ENCODE measurements around the gene COX7A2L.

GRCh38 chr2:40402363-40403202, 49.3 kb downstream of the SLC8A1 start:
- RAMPAGE, long total RNA: no peak
- RRBS: no CpG with 5 or more reads among the region's 5 CpGs

DNA sequence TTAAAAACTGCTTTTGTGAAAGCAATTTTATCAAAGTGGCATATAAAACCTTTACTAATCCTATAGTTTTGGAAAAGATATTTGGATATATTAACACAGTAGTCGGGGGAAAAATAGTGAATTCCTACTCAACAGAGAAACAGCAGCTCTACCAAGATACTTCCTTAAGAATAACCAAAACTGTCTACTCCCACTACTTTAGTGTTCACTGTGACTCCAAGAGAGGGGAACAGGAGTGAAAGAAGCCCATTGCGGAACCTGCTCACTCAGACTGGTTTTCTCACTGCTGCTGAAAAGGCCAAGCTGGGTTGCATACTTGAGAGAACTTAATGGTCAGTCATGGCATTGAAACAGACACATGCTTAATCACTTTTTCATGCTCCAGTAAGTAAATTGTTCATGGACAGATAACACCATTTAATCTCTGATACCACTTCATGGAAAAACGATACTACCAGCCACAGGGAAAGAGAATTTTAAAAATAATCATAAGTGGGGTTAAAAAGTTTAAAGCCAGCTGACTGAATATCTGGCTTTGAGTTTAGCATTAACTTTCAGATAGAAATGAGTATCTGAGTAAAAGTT, 35.7 kb upstream of the SLC8A1 start:
- RAMPAGE, long total RNA: no peak
- RRBS: no CpG with 5 or more reads among the region's 3 CpGs

- RAMPAGE, long total RNA: start-site peak on the plus strand at chr2:40511994-40512027, 19 and 19 reads in 2 replicates; start-site peak on the minus strand at chr2:40512355-40512443, 6,059 and 8,392 reads in 2 replicates
- RRBS: no CpG with 5 or more reads among the region's 20 CpGs
Measured at GRCh38 chr2:40511436-40512934, 60.1 kb upstream of the SLC8A1 start.

DNA sequence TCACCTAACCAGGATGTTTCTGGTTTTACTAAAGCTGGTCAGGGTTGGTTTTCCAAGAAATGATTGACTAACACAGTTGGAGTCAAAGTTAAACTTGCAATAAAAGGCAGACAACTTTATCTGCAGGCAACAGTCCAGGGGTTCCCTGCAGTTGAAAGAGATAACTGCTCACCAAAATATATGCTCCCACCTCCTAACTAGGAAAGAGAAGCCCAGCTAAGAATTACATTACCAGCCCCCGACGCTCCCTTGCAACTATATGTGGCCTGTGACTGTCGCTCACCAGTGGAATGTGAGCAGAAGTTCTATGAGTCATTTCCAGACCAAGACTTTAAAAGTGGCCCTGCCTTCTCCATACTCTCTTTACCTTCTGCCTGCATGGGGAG, 140.0 kb upstream of the PKDCC start:
- RAMPAGE, long total RNA: no peak
- RRBS: no CpG with 5 or more reads among the region's 3 CpGs

GRCh38 chr2:41921991-41922767, 125.6 kb upstream of the PKDCC start:
- RAMPAGE, long total RNA: no peak
- RRBS: no CpG with 5 or more reads among the region's 9 CpGs

- RAMPAGE, long total RNA: no peak
- RRBS: no CpG with 5 or more reads among the region's 17 CpGs
Measured at GRCh38 chr2:42030041-42030625, 17.7 kb upstream of the PKDCC start.

GRCh38 chr2:42116556-42116942, 52.6 kb upstream of the EML4 start:
- RAMPAGE, long total RNA: no peak

DNA sequence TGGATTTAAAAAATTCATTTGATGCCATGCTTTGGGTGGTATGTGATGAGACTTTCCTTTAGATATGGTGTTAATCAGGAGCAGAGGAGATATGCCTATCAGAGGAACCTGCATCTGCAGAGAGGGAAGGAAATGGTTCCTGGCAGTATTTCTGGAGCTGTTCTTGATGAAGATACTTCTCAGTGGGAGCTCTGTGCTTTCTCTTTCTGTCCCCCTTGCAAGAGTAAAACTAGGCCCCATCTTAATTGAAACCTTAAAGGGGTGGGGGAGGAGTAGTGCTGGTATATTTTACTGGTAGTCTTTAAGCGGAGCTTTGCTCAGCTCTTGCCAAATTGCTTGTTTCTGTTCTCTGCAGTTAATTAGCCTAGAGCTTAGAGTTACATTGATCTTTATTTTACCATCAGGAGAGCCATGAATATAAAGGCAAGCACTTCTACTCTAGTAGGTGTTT, 2.5 kb downstream of the EML4 start:
- RAMPAGE, long total RNA: no peak
- RRBS: no CpG with 5 or more reads among the region's 1 CpG

GRCh38 chr2:42267140-42267768, 93.8 kb downstream of the COX7A2L start:
- RAMPAGE, long total RNA: no peak
- RRBS: no CpG with 5 or more reads among the region's 1 CpG

DNA sequence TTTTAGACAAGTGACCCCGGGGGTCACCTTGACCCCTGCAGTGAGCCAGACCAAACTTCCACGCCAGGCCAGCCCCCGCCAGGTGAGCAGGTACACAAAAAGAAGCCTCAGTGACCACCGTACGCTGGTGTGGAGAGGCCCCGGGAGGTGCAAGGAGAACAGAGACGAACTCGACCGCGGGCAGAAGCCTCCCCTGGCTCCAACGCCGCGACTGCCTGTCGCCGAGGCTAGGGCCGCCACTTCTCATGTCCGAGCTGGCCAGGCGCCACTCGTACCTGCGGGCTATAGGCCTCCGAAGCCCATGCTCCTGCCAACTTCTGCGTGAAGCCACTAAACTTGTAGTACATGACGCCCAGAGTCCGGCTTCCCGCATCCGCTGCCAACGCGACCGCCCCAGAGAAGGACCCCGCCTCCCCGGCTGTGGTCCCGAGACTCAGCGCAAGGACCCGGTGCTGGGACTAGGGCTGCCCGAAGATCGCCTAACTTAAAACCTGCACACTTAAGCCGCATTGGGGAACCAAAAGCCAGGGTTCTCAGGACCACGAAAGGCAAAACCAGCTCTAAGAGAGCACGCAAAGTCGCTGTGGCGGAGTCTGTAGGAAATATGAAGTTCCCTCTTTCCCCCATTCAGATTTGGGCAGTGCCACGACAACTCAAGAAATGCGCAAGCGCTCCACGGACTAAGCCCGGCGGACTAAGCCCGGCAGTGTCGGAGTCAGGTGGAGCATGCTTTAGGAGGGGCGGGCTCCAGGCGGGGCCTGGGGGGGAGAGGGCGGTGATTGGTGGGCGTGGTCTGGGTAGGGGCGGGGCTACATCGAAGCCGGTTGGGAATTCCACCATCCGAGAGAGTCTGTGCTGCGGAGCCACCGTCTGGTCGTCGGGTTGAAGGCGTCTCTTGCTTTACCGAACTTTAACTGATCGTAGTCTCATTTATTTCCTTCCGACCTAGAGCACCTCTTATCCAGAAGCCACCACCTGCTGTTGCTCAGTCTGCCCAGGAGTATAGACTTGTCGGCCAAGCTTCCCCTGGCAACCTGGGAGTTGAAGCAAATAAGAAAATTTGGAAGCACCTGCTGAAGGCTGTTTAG, at the start of gene COX7A2L:
TSS of gene COX7A2L (minus strand) at position 403 of the 1,088 bp plus-strand sequence.
- RAMPAGE, long total RNA: start-site peak on the minus strand centred at position 386 of the sequence, 52 bp wide, 4,062 and 2,769 reads in 2 replicates
- RRBS: 3% methylated on average over 18 of the region's 66 CpGs

DNA sequence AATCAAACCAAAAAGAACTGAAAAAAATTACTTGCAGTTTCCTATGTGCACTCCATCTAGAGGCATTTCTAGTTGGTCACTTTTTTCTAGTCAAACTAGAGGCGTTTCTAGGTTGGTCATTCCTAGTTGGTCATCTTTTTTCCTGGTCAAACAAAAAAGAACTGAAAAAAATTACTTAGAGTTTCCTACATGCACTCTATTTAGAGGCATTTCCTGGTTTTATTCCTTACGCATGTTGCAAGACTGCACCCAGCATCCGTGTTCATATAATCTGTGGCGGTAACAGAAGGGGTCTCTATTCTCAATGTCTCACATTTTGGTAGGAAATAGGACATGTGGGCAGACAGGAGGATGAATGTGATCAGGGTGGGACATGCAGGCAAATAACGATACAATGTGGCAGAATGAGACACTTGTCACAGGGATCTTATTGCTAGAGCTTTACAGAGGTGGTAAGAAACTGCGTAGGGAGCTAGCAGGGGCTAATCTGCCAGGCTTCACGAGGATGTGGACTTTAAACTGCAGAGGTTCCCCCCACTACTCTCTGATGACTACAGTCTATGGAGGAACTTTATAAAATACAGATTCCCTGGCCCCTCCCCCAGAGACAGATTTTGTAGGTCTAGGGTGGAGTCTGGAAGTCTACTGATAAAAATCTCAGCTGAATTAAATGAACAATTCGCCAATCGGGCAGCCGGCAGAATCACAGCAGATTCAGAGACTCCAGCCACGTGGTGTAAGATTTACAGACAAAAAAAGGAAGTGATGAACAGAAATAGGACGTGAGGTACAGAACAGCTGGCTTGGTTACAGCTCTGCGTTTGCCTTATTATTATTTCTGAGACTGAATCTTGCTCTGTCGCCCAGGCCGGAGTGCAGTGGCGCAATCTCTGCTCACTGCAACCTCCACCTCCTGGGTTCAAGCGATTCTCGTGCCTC, 21.7 kb upstream of the MTA3 start:
- RAMPAGE, long total RNA: no peak
- RRBS: no CpG with 5 or more reads among the region's 18 CpGs

- RAMPAGE, long total RNA: no peak
- RRBS: no CpG with 5 or more reads among the region's 2 CpGs
Measured at GRCh38 chr2:42725700-42725921, 38.3 kb downstream of the OXER1 start.

DNA sequence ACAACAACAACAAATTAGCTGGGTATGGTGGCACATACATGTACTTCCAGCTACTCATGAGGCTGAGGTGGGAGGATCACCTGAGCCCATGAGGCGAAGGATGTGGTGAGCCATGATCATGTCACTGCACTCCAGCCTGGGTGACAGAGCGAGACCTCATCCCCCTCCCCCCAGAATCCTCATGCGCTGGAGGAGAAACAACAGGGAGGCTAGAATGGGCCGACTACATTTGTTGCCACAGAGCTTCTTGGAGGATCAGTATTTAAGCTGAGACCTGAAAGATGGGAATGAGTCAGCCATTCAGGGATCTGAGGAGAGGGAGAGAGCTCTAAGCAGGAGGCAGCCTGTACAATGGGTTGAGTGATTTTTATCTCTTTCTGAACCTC, 131.3 kb upstream of the HAAO start:
- RAMPAGE, long total RNA: no peak
- RRBS: no CpG with 5 or more reads among the region's 4 CpGs

- RAMPAGE, long total RNA: no peak
- RRBS: 30% methylated on average over 33 of the region's 57 CpGs
Measured at GRCh38 chr2:43067702-43068478, 158.5 kb downstream of the ZFP36L2 start.

DNA sequence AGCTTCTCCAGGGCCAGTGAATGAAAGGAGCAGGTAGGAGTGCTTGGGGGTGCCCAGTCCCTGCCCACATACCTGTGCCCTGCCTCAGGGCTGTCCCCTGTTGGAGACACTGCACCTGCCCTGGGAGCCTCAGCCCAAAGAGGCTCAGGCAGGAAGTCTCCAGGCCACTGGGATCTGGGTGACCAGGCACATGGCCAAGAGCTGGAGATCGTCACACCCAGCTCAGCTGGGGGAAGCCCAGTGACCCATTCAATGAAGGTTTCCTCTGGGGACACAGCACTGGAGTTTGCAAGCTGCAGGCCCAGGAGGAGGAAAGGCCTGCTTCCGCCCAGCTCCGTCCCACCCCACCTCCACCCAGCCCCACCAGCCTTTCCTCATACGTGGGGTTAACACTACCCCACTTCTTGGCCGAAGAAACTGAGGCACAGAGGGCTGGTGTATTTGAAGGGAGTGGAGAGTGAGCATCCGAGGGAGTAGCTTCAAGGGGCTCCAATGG, 156.3 kb downstream of the ZFP36L2 start:
- RAMPAGE, long total RNA: no peak
- RRBS: no CpG with 5 or more reads among the region's 6 CpGs

DNA sequence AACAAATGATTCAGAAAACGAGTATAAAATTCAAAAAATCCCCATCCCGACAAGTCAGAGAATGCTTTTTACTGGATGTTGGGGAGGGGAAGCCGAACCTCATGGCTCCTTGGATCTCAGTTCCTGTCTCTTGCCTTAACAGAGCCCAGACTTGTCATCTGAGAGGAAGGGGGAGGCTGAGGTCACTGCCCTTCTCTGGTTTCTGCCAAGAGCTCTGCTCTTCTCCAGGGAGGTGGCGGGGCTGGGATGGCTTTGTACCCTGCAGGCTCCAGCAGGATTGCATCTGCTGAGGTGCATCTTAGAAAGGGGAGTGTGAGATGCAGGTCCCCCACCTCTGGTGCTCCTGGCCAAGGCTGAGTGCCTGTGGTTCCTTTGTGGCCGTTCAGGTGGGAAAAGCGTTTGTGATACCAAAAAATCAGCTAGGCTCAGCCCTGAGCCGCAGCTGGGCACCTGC, 142.3 kb downstream of the ZFP36L2 start:
- RAMPAGE, long total RNA: no peak
- RRBS: no CpG with 5 or more reads among the region's 7 CpGs

GRCh38 chr2:43129398-43130320, 96.7 kb downstream of the ZFP36L2 start:
- RAMPAGE, long total RNA: no peak
- RRBS: no CpG with 5 or more reads among the region's 13 CpGs

DNA sequence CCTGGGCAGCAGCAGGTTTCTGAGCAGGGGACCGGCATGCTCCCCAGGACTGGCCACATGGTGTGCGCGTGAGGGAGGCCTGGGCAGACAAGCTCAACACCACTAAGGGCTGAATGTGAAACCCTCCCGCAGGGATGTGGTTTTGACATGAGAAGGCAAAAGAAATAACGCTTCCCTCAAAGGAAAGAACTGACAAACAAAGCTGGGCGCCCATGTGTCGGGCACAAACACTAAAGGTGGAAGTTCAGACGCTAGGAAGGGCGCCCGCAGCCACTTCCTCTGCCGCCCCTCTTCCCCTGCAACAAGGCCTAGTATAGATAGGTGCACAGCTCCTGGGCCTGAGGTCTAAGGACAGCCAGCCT, 92.4 kb downstream of the ZFP36L2 start:
- RAMPAGE, long total RNA: no peak
- RRBS: no CpG with 5 or more reads among the region's 11 CpGs

GRCh38 chr2:43162272-43162634, 64.2 kb downstream of the ZFP36L2 start:
- RAMPAGE, long total RNA: no peak
- RRBS: 100% methylated on average over 1 of the region's 5 CpGs

GRCh38 chr2:43219359-43219653, 7.1 kb downstream of the ZFP36L2 start:
- RAMPAGE, long total RNA: no peak
- RRBS: no CpG with 5 or more reads among the region's 11 CpGs